ENCODE results near the gene NEXN.

- RRBS, result no CpG with 5 or more reads among the region's 6 CpGs
Measured at GRCh38 chr1:76268896-76269679, 194.5 kb downstream of the ST6GALNAC3 start.

DNA sequence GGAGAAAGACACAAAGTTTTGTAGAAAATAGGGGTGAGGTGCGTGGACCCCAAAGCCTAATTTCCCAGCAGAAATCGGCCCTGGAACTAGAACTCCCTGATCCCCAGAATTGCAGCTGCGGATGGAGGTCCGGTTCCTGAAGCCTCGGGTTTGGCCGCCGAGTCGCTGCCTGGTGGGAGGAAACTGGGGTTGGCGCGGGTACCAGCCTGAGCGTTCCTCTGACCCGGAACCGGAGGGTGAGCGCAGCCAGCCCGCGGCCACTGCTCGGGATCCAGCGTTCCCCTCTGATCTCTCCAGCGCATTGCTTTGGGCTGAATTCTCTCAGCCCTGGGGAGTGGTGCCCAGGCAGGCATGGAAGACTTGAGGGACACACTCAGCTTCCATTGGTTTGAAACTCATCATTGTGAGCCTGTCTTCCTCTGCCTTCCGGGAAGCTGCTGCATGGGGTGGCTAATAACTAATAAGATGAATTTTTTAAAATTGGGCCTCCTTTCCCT, 1.7 kb downstream of the ST6GALNAC5 start:
- RRBS, result 5% methylated on average over 13 of the region's 20 CpGs

- RRBS, result 94% methylated on average over 2 of the region's 4 CpGs
Measured at GRCh38 chr1:76958499-76959203, 91.4 kb downstream of the ST6GALNAC5 start.

DNA sequence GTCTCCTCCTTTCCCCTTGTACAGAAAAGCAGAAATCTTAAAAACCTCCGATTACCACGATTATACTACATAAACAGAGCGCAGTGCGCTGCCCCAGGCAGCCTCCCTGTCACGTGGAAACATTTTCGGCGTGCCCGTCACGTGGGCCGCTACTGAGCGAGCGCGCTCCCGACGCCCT, 271 bp upstream of the ZZZ3 start:
- RRBS, result no CpG with 5 or more reads among the region's 15 CpGs

GRCh38 chr1:77888340-77889331, at the start of gene NEXN:
Gene NEXN, plus strand, starts transcription at chr1:77888624.
- RRBS, result 2% methylated on average over 12 of the region's 69 CpGs

DNA sequence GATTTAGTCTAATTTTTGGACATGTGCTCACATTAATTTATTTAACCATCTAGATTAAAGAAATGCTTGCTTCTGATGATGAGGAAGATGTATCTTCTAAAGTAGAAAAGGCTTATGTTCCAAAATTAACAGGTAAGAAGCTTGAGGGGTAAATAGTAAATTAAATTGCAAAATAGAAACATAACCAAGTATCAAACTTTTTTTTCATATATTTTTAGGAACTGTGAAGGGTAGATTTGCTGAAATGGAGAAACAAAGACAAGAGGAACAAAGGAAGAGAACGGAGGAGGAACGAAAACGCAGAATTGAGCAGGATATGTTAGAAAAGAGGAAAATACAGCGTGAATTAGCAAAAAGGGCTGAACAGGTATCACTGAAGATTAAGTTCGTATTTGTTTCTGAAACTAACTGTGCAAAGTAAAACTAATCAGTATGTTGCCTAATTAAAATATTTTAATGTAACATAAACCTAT, 29.5 kb downstream of the NEXN start:
- RRBS, result no CpG with 5 or more reads among the region's 5 CpGs

- RRBS, result no CpG with 5 or more reads among the region's 1 CpG
Measured at GRCh38 chr1:77969646-77970156, 9.2 kb downstream of the FUBP1 start.

DNA sequence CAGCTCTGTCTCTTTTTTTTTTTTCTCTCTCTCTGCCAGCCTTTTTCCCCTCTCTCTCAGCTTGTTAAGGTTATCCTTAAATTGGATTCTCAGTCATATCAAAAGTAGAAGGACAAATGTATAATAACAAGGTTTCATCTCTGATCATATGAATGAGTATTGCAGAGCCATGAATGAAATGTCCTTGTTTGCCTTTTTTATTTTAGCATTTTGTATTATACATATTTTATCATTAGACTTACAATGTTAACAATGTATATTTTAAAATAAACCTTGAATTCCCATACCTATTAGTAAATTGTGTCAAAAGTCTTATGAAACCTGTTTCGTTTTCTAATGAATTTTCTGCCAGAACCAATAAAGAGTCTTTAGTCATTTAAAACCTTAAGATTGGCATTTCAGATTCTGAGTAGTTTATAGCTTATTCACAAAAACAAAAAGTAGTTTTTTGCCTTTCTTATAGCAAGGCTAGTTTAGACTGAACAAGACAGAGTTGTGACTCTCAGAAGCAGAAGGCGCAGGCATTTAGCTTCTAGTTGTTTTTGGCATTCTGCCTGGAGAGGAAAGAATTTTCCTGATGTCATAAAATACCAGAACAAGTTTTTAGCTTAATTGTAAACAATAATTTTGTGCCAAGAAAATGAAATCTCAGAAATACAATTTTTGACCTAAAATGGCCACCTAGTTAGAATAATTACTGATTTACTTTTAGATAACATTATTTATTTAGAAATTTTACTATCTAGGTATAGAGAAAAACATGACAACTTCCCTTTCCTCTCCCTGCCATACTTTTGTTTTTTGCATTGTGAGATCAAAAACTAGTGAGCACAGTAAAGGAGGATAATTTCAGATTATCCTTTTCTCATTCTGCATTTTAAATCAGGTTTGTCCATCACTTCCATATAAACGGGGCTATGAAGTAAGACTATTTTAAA, 884 bp downstream of the DNAJB4 start:
- RRBS, result no CpG with 5 or more reads among the region's 3 CpGs

DNA sequence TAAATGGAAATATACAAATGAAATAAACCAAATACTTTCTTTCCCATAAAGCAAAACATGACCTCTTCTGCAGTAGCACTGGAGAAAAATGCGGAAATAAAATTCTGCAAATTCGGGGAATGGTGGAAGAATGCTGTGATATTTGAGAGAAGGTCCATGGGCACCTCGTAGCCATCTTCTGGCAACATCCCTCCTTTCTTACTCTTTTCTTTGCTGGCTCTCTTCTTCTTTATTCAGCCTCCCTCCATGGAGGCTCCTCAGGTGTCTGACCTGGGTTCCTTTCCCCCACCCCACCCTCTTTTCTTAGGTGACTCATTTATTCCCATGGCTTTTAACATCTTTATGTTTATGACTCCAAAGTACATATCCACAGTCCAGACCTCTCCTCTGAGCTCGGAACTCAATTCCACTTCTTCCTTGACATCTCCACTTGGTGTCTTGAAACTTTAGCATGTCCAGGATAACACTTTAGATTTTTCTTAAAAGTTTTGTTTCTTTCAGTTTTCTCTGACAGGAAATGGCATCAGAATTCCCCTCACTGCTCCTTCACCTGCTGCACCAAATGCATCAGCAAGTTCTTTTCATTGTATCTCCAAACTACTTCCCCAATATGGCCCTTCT, 95.7 kb downstream of the GIPC2 start:
- RRBS, result no CpG with 5 or more reads among the region's 4 CpGs

DNA sequence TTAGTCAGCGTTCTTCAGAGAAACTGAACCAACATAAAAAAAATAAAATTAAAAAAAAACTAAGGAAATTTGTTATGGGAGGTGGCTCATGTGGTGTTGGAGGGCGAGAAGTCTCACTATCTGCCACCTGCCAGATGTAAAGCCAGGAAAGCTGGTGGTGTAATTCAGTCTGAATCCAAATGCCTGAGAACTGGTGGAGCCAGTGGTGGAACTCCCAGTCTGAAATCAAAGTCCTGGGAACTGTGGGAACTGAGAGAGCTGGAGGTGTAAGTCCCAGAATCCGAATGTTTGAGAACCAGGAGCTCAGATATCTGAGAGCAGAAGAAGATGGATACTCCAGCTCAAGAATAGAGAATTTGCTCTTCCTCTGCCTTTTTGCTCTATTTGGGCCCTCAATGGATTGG, 3.2 kb downstream of the IFI44L start:
- RRBS, result no CpG with 5 or more reads among the region's 3 CpGs

GRCh38 chr1:78651074-78651730, 1.6 kb downstream of the IFI44 start:
- RRBS, result no CpG with 5 or more reads among the region's 14 CpGs

DNA sequence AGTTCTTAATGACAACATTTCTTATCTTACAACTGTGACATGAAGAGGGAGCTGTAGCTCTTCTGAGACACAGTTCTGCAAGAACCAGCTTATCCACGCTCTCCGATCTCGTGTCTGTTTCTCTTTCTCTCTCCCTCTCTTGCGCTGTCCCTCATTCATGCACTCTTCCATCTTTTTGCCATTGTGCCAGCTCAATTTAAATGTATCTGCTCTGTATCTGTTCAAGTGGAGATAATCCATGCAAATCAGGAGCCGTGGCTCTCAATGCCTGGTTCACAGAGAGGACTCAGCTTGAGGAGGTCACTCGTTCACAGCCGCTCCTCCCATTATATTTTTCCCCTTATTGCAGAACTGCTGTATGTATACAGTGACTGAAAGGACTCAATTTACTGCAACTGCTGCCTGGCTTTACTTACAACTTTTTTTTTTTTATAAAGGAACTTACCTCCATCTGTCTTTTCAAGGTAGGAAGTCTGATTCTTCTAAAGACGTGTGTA, 494.6 kb upstream of the ADGRL2 start:
- RRBS, result no CpG with 5 or more reads among the region's 8 CpGs

- RRBS, result no CpG with 5 or more reads among the region's 2 CpGs
Measured at GRCh38 chr1:81437651-81437977, 363.1 kb upstream of the ADGRL2 start.

- RRBS, result no CpG with 5 or more reads among the region's 6 CpGs
Measured at GRCh38 chr1:81699133-81699777, 101.5 kb upstream of the ADGRL2 start.

DNA sequence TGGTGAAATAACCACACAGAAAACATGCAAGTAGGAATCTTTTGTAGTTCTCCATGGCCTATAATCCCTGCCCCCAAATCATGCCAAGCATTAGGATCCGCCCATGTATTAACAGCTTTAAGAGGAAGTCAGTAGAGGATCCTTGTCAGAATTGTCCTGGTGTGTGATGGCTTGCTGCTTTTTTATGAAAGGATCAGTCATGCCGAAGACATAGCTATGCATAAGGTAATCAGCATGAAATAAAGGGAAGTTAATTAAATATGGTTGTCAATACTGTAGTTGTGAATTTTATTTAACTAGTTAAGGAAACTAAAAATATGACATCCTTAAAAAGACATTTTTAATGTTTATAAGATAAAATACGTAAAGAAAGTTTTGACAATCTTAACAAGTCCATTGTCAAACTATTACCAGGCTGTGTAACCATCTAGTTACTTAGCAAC, 20.1 kb downstream of the ADGRL2 start:
- RRBS, result no CpG with 5 or more reads among the region's 3 CpGs

GRCh38 chr1:83181982-83182962, 816.7 kb downstream of the TTLL7 start:
- RRBS, result no CpG with 5 or more reads among the region's 28 CpGs

- RRBS, result no CpG with 5 or more reads among the region's 6 CpGs
Measured at GRCh38 chr1:83508328-83508822, 490.6 kb downstream of the TTLL7 start.

- RRBS, result no CpG with 5 or more reads among the region's 6 CpGs
Measured at GRCh38 chr1:83641290-83641850, 357.6 kb downstream of the TTLL7 start.

- RRBS, result no CpG with 5 or more reads among the region's 3 CpGs
Measured at GRCh38 chr1:84105838-84106650, 38.0 kb upstream of the PRKACB start.

DNA sequence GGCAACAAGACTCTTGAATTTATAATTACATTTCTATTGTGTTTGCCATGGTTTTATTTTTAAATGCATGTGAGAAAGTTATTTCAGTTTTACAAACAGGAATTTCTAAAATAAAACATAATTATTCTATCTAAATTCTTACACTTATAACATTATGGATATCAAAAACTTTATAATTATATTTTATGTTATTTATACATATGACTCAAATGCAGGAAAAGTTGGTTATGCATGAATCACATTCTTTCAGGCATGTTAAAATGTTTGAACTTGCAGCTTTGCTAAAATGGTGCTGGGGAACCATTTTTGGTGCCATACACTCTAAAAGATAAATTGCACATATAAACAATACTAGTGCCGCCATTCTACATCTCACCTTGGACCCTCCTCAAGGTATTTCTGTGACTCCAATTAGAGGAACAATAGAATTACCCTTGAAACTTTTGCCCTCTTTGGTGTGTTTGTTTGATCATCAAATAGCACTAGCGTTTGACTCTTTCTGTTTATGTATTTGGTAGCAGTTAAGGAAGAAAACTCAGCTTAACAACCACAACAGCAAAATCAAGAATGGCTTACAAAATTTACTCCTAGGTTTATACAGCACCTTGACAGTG, 962 bp downstream of the PRKACB start:
- RRBS, result no CpG with 5 or more reads among the region's 2 CpGs

Data from choroid plexus epithelial cell (primary cell).